Melanocyte of skin (primary cell): ENCODE measurements around a stretch of chr20.

- CAGE, long polyA plus RNA, 2 experiments: no peak in any of the 2 experiments
These were observed 147.8 kb downstream of the CEBPB start for GRCh38 chr20:50338298-50339032.

GRCh38 chr20:50372049-50372563 lies 138.1 kb upstream of the PTPN1 start:
- CAGE, long polyA plus RNA, 2 experiments: no peak in any of the 2 experiments

DNA sequence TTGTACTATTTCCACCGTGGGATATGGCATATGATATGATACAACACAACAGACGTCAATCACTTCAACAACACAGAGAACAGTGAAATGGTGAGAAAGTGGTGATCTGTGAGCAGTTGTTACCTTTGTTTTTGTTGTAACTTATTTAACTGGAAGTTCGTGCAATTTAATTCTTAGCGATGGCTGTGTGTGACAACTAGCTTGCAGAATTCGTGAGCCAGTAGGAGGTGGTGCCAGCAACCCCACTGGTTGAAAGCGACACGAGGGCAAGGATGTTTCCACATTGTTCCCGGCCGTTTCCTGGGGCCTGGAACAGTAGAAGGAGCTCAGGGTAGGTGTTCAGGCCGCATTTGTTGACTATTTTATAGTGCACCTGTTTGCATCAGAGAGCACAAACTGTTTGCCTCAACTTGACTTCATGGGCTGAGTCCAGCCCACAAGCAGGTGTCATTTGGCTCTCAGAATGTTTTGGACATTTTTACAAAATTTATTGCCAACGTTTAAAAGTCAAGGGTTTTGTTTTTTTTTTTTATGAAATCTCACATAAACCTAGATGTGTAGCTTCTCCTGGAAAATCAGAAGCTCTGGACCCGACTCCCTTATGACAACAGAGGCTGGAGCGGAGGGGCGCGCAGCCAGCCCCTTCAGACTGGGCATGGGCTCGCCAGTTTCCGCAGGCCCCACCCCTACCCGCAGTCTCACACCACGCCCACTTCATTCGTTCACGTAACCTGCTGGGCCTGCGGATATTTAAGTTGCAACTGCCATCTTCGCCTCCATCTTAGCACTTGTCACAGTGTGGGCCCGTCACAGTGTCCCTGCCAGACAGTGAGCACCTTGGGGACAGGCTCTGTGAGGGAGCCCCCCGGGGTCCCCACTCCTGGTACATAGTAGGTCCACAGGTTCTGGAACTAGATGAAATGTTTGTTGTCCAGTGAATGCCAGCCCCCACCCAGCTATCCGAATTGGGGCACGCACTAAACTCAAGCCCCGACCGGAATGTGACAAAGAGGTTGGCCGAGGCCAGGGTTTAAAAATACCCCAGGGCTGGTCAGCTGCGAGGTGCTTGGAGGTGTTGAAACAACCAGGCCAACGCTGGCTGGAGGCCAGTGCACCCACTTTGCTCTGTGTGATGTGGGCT lies 111.8 kb upstream of the PTPN1 start:
- CAGE, long polyA plus RNA, 2 experiments: no peak in any of the 2 experiments

DNA sequence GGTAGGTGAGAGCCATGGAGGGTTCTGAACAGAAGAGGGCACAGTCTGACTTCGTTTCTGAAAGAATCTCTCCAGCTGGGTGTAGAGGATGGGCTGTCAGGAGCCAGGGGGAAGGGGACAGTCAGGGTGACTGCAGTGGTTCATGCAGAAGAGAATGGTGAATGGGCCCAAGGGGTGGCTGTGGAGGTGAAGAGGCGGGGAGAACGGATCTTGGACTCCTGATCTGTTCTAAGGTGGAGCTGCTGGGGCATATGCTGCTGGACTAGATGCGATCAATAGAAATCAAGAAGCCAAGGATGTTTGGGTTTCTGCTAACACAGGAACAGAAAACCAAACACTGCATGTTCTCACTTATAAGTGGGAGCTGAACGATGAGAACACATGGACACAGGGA lies 109.6 kb upstream of the PTPN1 start:
- CAGE, long polyA plus RNA, 2 experiments: no peak in any of the 2 experiments

DNA sequence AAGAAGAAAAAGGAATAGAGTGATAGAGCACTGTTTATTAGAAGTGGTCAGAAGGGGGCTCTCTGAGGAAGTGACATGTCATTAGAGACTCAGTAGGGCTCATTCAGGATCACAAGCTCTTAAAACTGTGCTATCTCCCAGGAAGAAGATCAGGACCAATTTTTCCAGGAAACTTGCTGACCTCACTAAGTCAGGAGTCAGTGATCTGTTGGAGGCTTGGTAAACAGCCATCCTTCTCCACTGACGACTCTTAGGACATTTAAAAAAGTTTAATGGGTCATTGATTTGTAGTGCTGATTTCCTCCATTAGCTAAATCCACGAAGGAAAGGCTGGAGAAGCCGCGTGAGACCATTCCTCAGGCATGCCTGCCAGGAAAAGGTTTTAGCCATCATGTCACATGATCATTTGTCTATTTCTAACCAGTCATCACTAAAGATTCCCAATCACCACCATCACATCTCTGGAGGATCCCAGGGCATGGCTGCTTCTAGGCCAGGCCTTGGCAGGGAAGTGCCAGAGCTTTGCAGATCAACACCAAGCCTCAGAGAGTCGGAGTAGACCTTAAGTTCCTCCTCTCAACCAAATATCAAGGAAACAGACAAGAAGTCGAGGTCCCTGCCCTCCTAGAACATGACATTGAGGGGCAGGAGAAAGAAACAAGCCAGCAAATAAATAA lies 5.8 kb upstream of the PTPN1 start:
- CAGE, long polyA plus RNA, 2 experiments: no peak in any of the 2 experiments

DNA sequence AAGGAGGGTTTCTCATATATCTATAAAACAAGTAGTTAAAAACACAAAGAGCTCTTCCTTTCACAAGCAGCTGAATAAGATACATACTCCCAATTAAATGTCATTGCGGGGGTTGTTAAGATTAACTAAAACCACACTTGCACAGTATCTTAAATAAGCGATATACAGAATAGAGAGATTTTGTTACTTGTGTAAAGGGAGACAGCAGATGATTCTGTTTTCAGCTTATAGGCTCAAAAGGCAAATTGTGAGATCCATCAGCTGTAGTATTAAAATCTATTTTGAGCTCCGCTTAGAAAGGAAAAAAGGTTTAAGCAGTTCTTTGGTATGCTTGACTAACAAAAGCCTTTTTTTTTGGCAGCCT lies 1.4 kb downstream of the PTPN1 start:
- CAGE, long polyA plus RNA, 2 experiments: no peak in any of the 2 experiments

DNA sequence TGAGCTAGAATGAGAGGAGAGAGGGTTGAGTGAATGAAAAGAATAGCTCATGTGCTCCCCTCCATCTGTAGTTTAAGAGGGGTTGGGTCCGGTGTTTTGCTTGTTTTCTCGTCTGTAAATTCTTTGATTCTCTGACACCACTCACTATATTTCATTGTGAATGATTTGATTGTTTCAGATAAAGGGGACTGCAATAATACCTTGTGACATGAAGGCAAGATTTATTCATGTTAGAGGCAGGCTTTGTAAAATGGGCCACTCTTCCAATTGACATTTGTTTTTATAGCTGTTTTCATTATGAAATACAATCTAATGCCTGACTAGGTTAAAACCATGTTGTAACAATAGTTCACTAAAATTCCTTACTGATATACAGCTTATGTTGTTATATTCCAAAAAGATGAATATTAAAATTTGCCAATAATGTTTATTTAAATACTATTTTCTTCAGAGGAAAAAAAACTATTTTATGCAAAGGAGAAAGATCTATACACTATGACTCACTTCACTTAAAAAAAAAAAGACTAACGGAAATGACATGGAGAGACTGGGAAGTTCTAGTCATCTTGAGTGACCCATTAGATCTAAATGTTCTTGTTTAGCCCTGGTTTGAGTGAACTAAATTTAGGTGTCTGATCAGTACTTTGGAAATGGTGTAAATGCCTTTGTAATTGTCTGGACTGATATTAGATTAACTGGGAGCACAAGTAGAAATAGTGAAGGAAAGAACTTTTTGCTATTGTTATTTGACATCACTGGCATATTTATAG lies 3.4 kb downstream of the PTPN1 start:
- CAGE, long polyA plus RNA, 2 experiments: no peak in any of the 2 experiments

DNA sequence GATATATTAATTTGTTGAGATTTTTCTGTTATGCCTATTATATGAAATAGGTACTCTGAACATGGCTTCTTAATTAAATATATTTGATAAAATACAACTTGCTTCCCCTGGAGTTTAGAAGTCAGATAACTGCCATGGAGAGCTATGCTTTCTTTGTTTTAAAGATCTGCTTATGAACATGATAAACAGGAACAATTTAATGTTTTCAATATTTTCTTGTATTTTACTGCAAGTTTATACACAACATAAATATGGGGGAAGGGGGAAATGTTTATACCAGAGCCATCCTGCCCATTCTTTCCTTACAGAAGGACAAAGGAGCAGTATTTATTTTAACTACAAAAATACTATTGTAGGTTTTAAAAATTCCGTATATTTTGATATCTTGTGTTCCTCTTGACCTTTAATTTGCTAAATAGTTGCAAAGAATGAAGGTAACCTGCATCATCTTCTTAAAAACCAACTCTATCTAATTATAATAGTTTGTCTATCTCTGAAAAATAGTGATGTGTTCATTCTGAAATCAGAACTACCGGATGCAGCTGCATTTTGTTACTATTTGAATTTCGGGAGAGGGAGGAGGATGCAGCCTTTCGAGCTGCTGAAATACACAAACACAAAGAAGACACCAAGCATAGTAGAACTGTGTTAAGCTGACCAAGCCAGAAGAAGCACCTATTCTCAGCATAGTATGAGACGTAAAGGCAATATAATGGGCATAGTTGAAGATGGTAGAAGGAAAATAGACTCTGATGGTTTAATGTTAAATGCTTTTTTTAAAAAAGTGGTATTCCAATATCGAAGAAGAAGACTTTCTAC lies 33.0 kb downstream of the PTPN1 start:
- CAGE, long polyA plus RNA, 2 experiments: no peak in any of the 2 experiments

GRCh38 chr20:50733345-50733729 lies 2.0 kb downstream of the PARD6B start:
- CAGE, long polyA plus RNA, 2 experiments: no peak in any of the 2 experiments

DNA sequence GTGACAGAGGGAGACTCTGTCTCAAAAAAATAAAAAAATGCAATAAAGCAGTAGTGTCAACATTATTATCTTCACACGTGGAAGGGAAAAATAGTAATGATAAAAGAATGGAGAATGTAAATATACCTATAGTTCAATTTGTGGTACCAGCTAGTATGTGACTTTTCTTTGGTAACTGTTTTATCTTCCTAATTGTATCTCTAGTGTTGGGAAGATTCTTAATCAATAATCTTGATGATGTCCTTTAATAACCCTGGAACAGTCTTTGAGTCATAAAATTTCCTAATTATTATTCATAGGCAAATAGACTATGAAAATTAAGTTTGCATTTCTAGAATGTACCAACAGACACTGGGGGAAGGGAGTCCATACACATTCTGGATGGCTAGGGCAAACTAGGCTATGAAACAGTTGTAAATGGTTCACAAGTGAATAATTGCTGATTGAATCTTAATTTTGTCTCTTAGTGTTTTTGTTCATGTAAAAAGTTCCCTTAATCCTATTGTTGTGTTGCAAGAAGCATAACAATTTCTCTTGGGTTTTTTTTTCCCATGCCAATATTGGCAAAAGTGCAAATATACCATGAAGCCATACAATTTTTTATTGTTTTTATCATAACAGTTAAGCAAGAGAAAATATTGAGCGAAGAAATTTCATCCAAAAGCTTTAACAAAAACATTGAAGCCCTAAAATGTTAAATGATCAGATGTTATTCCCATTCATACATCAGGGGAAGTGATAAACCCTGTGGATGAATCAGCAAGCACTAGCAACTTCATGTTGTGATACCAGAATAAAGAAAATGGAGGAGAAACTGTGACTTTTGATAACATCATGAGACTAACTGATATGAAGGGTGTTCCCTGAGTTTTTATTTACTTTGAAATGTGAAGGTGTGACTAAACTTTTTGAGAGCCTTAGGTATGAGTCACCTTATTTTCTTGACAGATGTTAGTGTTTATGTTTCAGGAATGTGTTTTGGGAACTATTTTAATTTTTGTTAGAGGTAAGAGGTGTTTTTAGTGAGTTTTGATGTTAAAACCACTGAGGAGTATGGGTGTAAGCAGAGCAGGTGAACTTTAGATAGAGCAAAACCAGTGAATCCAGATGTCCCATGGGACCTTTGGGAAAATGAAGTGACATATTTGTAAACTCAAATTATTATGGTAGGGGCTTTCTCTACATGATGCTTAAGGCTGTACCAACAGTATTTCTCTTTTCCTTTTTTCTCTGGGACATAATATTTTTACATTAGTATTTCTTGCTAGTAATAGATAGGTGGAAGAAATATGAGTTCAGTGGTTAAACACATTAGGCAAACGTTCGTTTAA lies 4.2 kb downstream of the PARD6B start:
- CAGE, long polyA plus RNA, 2 experiments: no peak in any of the 2 experiments

- CAGE, long polyA plus RNA, 2 experiments: no peak in any of the 2 experiments
These were observed 6.6 kb upstream of the BCAS4 start for GRCh38 chr20:50788039-50788801.

- CAGE, long polyA plus RNA, 2 experiments: no peak in any of the 2 experiments
These were observed 53.8 kb downstream of the BCAS4 start for GRCh38 chr20:50848257-50849520.

- CAGE, long polyA plus RNA, 2 experiments: no peak in any of the 2 experiments
These were observed 61.1 kb downstream of the BCAS4 start for GRCh38 chr20:50855928-50856304.

DNA sequence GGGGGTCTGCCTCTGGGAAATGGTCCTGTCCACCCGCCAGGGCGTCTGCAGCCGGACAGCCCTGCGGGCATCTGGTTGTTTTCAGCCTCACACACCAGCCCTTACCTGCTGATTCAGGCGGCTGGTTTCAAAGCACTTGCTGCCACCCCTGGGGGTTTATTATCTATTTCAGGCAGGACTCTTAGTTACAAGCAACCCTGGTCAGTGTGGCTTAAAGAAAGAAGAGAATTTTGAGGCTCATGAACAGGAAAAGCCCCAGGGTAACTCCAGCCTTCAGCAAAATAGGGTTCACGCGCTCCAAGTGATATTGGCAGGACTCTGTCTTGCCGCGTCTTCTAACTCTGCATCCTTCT lies 59.9 kb downstream of the ADNP start:
- CAGE, long polyA plus RNA, 2 experiments: no peak in any of the 2 experiments

GRCh38 chr20:50928407-50928874 lies 2.8 kb downstream of the ADNP start:
- CAGE, long polyA plus RNA, 2 experiments: no peak in any of the 2 experiments

DNA sequence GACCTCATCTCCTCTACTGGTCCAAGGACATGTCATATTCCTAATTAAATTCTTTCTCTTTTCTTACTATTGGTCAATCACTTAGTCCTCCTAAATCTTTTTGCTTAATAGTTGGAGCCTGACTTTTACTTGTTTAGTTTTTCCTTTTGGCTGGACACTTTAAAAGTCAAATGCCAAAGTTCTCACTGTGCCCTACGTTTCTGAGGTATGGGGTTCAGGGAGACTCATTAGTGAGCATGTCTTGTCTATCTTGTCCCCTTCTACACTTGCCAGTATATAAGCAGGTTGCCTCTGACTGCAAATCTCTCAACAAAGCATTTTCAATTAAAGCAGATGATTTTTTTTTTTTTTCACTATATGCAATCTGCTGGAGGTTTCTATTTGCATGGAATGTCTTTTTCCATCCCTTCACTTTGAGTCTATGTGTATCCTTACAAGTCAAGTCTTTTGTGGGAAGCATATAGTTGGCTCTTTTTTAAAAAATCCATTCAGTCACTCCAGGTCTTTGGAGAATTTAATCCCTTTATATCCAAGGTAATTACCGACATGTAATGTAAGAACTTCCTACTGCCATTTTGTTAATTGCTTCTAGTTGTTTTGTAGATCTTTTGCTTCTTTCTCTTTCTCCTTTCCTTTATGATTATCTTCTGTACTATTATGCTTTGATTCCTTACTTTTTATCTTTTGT lies 8.8 kb downstream of the DPM1 start:
- CAGE, long polyA plus RNA, 2 experiments: no peak in any of the 2 experiments

- CAGE, long polyA plus RNA, 2 experiments: no peak in any of the 2 experiments
These were observed 224.3 kb downstream of the NFATC2 start for GRCh38 chr20:51318098-51318674.

DNA sequence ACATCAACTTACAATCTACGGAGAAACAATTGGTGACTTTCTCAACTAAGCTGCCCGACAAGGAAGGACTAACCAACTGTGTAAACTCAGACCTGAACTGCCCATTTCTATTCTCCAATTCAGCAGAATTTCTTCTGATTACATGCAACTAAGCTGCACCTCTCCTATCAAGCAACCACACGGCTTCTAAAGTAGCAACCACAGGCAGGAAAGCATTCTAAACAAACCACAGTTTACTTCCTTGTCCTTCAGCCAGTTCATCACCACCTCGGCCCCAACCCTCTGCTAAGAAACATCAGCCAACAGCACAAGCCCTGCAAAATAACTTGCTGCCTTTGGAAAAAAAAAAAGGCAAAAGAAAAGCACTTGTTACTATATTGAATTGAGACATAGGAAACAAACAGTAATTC lies 140.4 kb downstream of the NFATC2 start:
- CAGE, long polyA plus RNA, 2 experiments: no peak in any of the 2 experiments

DNA sequence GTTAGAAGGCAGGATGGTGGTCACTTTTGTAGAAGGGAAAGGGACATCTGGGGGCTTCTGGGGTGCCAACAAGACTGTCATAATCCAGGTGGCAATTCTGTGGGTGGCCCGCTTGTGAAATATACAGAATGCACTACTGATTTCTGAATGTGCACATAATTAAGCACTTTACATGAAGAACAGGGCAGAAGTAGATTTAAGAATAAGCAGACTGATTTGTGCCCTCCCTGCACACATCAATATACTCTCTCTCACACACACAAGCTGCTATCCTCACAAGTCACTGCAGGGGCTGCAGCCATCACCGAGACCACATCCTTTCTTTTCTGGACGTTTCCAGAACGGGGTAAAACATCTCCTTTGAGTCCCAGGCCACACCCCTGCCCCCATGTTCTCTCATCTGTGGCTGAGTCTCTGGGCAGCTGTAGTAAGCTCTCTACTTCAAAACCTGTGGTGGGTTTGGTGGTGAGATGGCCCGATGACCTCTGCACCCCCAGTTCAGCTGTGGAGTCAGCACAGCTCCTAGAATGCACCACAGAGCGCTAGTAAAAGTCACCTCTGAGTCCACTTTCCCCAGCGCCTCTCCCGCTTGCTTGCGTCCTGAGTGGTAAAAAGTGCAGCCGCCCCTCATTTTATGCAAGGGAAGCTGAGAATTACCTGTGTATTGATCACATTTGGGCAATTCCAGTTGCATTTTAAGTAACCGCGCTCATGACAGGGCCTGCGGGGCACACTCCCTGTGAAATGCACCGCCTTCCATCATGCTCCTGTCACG lies 115.6 kb downstream of the NFATC2 start:
- CAGE, long polyA plus RNA, 2 experiments: no peak in any of the 2 experiments

GRCh38 chr20:51460752-51461338 lies 81.7 kb downstream of the NFATC2 start:
- CAGE, long polyA plus RNA, 2 experiments: no peak in any of the 2 experiments